Measurements from ENCODE around the gene ADGRV1.

DNA sequence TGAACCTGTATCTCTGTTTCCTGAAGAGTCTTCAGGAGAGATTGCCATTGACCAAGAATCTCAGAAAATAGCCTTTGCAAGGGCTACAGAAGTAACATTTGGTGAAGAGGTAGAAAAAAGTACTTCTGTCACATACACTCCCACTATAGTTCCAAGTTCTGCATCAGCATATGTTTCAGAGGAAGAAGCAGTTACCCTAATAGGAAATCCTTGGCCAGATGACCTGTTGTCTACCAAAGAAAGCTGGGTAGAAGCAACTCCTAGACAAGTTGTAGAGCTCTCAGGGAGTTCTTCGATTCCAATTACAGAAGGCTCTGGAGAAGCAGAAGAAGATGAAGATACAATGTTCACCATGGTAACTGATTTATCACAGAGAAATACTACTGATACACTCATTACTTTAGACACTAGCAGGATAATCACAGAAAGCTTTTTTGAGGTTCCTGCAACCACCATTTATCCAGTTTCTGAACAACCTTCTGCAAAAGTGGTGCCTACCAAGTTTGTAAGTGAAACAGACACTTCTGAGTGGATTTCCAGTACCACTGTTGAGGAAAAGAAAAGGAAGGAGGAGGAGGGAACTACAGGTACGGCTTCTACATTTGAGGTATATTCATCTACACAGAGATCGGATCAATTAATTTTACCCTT, 66.2 kb downstream of the VCAN start:
- PRO-cap: no peak

- PRO-cap: no peak
Observed at GRCh38 chr5:83545252-83545864, 73.8 kb downstream of the VCAN start.

- PRO-cap: no peak
Observed at GRCh38 chr5:84384954-84385260, 227 bp upstream of the EDIL3 start.

GRCh38 chr5:84538936-84539619, 154.4 kb upstream of the EDIL3 start:
- PRO-cap: no peak

- PRO-cap: no peak
Observed at GRCh38 chr5:84885784-84886292, 501.2 kb upstream of the EDIL3 start.

- PRO-cap: no peak
Observed at GRCh38 chr5:85716174-85716895, 901.4 kb upstream of the COX7C start.

DNA sequence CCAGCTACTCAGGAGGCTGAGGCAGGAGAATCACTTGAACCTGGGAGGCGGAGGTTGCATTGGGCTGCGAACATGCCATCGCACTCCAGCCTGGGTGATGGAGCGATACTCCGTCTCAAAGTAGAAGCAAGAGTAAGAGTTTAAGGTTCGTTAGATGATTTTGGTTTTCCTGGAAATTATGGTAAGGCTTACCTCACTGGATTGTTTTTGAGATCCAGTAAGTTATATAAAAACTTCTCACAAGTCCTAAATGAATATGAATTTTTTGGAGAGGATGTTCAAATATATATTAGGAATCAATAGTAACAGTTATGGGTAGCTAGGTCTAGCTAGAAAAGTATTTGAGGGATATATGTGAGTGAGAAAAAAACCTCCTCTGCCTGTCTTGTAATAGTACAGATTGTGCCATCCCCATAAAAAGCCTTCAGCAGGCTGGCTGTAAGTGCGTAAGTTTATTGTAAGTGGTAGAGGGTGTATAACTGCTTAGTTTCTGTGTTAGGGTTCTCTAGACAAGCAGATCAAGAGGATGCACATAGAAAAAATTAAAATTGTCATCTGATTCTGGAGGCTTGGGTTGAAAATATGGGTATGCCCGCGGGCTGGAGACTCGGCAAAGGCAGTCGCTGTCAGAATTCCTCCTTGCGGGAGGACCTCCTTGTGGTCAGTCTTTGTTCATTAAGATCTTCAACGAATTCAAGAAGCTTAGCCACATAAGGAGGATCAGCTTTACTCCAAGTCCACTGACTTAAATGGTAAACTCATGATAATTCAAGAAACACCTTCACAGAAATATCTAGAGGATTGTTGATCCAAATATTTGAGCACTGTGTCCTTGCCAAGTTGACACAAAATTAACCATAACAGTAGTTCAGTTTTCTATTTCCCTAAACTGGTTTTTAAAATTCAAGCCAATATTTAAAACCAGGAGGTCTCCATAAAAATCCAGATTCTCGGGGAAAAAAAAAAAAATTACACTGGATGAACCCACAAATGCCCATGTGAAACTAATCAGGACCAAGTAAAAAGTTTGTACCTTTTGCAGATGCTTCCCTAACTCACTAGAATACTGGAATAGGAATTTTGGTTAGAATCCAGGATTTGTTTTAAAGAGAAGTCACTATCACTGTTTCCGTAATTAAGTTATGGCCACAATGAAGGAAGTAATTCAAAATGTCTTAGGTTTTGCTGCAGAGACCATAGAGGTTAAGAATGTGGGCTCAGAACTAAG, 4.8 kb downstream of the COX7C start:
- PRO-cap: no peak

DNA sequence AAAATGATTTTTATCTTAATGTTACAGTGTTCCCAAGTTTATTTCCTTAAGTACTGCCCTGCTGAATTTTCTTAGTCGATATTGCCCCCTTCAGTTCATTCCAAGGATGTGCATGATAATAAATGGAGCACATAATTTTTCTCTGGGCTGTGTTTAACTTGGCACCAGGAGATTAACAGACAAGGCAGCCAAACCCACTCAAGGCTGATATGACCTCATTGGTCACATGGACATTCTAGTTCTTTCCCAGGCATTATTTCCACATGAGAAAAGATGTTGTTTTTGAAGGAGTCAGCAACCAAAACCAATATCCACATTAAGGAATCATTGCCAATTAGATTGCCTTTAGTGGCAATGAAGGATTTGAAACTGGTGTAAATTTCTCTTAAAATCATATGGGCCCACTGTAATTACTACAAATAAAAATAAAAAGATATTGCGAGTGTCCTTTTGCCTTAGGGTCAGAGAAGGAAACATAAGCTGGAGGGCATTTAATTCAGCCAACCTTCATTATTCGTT, 61.9 kb downstream of the COX7C start:
- PRO-cap: no peak

- PRO-cap: no peak
Observed at GRCh38 chr5:87305170-87306124, 37.8 kb downstream of the RASA1 start.

GRCh38 chr5:87312674-87313431, 45.2 kb downstream of the RASA1 start:
- PRO-cap: no peak

- PRO-cap: no peak
Observed at GRCh38 chr5:87406635-87407282, 6.0 kb downstream of the CCNH start.

GRCh38 chr5:87674748-87675074, 262.0 kb upstream of the CCNH start:
- PRO-cap: no peak

GRCh38 chr5:88732623-88733017, 150.4 kb downstream of the MEF2C start:
- PRO-cap: no peak

- PRO-cap: no peak
Observed at GRCh38 chr5:88825261-88825549, 57.8 kb downstream of the MEF2C start.

DNA sequence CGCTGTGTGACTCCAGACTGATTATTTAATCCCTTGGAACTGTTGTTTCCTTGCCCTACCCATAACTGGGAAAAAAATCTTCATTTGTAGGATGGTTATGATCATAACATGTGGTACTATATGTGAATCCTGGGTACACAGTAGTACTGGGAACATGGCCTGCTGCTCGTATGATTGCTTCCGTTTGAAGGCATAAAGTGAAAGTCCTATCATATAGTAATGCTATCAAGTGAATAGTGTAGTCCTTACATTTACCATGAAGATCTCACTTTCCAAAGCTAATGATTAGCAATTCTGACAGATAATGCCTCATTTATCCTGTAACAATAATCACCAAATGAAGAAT, 53.2 kb downstream of the MEF2C start:
- PRO-cap: no peak

DNA sequence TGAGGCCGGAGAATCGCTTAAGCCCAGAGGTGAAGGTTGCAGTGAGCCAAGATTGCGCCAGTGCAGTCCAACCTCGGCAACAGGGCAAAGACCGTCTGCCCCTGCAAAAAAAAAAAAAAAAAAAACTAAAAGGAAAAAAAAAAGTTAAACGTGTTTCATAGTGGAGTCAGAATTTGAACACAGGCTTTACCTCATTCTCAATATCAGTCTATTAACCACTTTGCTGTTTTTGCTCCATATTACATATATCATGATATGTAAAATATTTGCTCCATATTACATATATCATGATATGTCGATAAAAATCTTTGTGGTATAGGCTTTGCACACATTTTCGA, 584.5 kb upstream of the MEF2C start:
- PRO-cap: no peak

- PRO-cap: no peak
Observed at GRCh38 chr5:90227567-90228048, 181.9 kb downstream of the CETN3 start.

DNA sequence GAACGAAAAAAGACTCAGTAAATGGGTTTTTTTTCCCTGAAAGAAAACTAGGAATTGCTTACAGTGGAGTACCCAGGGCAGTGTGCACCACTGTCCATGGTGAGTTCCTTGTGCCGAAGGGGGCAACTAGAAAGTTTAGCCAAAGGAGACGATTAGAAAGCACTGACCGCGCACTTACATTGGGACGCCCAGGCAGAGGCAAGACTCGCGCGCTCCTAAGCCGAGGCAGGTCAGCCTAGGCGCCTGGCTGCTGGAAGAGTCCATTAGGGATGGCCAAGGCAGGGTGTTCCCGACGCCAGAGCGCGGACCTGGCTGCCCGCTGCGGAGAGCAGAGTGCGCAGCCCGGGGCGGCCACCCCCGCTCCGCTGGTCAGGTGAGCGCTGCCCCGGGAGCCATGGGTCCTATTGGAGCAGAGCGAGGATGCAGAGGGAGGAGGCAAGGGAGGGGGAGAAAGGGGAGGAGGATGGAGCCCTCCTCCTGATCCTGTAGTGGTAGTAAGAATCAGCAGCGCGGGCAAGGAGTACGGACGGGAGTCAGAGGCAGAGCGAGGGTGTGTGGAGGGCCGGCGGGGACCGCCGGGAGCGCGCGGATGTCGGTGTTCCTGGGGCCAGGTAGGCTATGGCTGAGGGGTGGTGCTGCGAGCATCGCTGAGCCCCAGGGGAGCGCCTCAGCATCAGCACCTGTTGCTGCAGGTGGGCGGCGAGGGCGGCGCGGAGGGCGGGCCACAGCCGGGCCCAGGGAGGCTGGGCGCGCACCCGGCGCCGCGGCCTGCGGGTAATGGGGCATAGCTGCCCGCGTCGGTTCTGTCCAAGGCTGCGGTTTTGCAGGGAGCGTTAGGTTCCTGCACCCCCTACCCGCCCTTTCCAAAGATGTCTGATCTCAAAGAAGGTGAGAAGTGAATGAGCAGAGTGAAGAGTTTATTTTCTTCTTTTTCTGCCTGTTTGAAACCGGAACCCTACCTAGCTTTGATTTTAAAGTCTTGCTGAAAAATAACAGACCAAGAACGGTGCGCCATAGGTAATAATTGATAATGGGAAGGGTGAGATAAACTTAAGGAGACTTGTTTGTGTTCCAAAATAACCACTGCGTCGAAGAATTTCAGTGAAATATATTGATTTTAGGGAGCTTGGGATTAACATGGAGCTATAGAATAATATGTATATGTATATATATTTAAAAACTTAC, at the start of gene ADGRV1:
Gene ADGRV1, plus strand, starts transcription at position 491 of the 1,185 bp plus-strand sequence.
- PRO-cap: bidirectional peak, plus-strand start at position 523 of the sequence, minus-strand start at position 217 of the sequence

- PRO-cap: no peak
Observed at GRCh38 chr5:90637684-90637962, 79.0 kb downstream of the ADGRV1 start.

- PRO-cap: no peak
Observed at GRCh38 chr5:90898830-90899670, 340.5 kb downstream of the ADGRV1 start.

All from gallbladder (tissue), 1 donor.